Measurements from ENCODE around the genes LRRTM2, SLC23A1 and SPATA24.

GRCh38 chr5:138874713-138875182, 387 bp downstream of the LRRTM2 start:
- RRBS, 2 experiments: no CpG with 5 or more reads among the region's 7 CpGs

DNA sequence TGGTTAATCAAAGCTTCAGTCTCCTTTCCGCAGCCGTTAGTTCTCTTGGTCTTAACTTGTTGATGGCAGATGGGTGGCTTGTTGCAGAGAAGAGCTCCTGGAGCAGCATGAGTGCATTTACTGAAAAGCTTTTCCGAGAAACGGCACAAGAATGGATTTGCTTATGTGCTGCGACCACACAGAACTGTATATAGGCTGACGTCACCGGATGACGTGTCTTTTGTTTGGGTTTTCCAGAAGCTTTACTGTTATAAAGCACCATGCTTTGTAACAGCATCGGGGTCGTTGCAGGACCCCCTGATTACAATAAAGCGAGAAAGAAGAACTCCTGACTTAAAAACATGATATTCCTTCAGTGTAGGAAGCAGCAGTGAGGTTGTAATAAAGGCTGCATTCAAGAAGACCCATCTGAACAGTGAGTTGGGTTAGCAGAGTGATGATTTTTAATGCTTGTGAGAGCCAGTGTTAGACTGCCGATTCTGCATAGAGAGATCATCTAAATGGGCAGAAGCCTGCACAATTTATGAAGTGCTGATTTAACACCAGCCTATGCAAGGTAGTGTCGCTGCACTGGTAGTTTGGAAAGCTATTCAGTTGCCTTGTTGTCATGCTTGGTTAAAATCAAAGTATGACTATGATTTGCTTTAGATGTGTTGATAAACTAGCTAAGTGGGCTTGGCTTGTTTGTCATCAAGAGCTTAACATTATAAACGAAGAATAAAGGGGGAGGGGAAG, at the start of gene LRRTM2:
TSS of gene LRRTM2 (minus strand) at position 153 of the 735 bp plus-strand sequence.
- RRBS, 2 experiments: no CpG with 5 or more reads among the region's 14 CpGs

DNA sequence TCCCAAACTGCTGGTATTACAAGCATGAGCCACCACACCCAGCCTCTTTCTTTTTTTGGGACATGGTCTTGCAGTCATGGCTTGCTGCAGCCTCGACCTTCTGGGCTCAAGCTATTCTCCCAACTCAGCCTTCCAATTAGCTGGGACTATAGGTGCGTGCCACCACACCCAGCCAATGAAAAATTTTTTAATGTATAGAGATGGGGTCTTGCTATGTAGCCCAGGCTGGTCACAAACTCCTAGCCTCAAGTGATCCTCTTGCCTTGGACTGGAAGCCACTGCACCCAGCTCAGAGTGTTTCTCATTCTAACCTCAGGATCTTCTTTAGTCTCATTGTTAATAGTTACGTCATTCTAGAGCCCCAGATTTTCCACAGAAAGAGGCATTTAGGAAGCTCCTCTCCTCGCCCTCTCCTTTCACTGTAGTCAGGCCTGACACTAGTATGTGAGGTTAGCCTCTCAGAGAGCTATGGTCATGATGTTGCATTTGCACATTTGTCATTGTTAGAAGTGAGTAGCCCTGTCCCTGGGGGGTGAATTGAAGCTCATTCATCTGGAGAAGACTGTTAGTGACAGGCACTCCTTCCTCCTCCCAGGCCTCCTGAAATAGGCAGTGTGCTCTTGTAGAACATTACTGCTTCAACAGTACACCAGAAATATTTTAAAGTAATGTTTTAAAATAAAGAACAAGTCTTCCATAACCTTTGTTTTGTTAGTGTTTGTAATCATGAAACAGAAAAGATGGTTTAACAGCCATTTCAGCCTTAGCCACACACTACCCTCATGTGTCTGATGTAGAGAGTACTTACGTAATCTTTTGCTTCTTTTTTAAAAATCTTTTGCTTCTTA, 26.5 kb upstream of the LRRTM2 start:
- RRBS, 2 experiments: no CpG with 5 or more reads among the region's 5 CpGs

DNA sequence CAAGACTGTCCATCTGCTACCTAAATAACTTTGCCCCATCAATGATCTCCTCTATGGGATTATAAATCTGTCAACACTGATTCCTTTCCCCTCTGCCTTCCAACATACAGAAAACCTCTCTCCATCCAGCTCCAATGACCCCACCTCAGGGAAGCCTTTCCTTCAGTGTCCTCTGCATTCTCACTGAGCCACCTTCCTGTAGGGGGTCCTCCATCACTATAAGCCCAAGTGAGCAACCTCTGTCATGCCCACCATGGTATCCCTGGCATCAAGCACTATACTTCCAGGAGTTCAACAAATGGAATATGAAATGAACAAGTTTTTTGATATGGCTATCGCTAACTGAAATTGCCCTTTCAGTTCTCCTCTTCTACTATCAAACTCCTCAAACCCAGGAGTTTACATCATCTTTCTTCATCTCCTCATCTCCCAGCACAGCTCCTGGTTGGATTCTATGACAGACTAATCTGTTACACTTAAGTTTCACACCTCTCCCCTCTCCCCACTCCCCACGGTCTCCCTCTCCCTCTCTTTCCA, 86.8 kb downstream of the SIL1 start:
- RRBS, 2 experiments: no CpG with 5 or more reads among the region's 2 CpGs

- RRBS, 2 experiments: no CpG with 5 or more reads among the region's 2 CpGs
Observed at GRCh38 chr5:139141828-139142186, 56.4 kb downstream of the SIL1 start.

- RRBS, 2 experiments: no CpG with 5 or more reads among the region's 4 CpGs
Observed at GRCh38 chr5:139272469-139273050, 21.0 kb upstream of the MATR3 start.

GRCh38 chr5:139274406-139274773, 19.1 kb upstream of the MATR3 start:
- RRBS, 2 experiments: no CpG with 5 or more reads among the region's 12 CpGs

- RRBS, 2 experiments: no CpG with 5 or more reads among the region's 16 CpGs
Observed at GRCh38 chr5:139295527-139296211, 2.1 kb downstream of the MATR3 start.

- RRBS, 2 experiments: no CpG with 5 or more reads among the region's 9 CpGs
Observed at GRCh38 chr5:139383215-139383690, at the start of gene SLC23A1. Gene SLC23A1, minus strand, starts transcription at chr5:139383297.

GRCh38 chr5:139387357-139387919, 2.3 kb downstream of the MZB1 start:
- RRBS, 2 experiments: no CpG with 5 or more reads among the region's 7 CpGs

DNA sequence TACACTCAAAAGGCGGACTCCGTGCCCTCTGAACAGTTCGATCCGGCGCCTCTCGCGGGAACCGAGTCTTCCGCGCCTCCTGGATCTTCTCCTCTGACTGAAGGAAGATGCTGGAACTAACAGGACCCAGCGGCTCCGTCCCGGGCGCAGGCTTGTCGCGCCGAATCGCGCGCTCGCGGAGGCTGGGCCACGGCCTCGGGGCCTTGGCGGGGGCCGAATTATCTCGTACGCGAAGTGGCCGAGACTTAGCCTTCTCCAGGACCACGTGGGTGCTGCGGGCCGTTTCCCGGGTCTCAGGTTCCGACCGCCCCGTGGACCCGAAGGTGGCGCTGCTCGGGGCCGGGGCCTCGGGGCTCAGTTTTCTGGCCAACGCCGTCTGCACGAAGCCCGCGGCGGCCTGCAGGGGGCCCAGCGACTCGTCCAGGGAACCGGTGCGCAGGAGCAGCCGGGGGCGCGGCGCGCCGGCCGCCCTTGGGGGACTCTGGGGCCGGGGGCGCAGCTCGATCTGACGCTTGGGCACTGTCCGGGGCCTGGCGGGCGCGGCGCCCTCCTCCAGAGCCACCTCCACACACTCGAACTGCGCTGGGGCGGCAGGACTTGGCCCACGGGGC, 849 bp downstream of the PROB1 start:
- RRBS, 2 experiments: 5 to 13% methylated on average over 24 of the region's 72 CpGs

DNA sequence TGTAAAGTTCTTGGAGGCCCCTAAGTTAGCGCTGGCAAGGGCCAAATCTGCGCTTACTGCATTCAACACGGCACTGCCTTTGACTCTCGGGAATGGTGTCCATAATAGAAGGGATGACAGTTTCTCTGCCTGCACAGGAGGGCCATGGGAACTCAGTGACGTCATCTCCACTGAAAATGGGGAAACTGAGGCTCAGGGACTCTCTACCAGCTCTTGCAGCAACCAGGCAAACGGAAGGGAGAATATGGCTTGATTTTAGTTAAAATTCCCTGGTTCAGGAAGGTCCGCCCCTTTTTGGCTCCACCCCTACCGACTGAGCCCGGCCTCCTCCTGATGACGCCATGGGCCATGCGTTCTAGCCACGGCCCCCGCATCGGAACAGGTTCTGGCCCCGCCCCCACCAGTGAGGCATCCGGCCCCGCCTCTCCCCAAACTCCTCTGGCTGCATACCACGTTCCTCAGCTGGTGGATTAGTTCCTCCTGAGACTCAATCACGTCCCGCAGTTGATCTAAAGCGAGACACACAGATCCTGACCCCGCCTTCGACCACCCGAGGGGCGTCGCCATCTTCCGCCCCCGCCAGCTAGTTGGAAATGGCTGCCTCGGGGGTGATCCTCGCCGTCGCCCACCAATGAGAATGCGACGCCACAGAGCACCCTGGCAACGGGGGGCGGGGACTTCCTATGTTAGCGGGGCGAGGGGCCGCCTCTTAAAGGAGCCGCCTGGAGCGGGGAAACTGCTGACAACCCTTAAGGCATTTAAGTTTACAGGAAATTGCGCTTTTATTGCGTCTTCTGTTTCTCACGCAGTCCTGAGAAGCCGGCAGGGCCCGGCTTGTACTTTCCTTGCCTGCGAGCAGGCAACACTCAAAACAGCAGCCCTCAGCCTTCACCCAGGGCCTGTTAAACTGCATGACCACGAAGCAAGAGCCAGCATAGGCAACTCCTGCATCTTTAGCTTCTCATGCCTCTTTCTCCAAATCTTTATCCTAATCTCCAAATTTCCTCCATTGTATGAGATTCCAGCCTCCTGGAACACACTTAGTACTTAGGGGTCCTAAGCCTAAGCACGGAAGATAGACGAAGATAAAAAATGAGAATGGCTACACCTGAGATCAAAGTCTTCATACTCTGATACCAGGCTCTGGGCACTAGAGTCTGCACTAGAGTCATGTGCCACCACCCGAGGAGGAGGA, at the start of gene SPATA24:
TSS of gene SPATA24 (minus strand) at position 596 of the 1,195 bp plus-strand sequence.
- RRBS, 2 experiments: under 1 to 5% methylated on average over 5 of the region's 51 CpGs

DNA sequence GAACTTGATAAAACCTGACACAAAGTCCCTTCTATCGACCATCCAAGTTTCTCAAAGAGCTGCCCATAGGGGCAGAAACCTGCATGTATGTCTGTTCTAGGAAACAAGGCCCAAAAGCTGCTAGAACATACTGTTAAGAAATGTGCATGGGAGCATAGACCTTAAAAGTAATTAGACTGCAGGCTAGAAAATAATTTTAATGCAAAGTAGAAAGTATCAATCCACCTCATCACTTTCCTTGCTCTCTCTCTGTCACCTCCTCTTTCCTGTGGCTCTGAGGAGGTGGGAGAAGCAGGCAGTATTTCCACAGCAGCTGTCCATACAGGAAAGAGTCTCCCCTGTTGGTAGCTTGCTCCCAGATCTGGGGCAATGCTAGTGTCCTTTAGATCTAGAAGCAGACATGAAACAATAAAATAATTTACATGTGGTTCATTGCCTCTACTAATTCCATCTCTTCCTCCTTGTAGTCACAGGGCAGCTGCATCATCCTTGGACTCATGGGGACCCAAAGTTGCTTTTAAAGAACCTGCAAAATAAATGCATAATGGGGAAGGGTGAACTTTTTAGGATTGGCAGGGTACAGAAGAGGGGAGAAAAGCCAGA, 9.2 kb upstream of the DNAJC18 start:
- RRBS, 2 experiments: no CpG with 5 or more reads among the region's 1 CpG

- RRBS, 2 experiments: no CpG with 5 or more reads among the region's 18 CpGs
Observed at GRCh38 chr5:139472757-139474140, 2.4 kb downstream of the SMIM33 start.

- RRBS, 2 experiments: no CpG with 5 or more reads among the region's 6 CpGs
Observed at GRCh38 chr5:139502769-139503493, 20.4 kb upstream of the STING1 start.

GRCh38 chr5:139561637-139562560, 760 bp downstream of the UBE2D2 start:
- RRBS, 2 experiments: 1 to 2% methylated on average over 14 to 24 of the region's 60 CpGs

GRCh38 chr5:139573441-139573932, 12.3 kb downstream of the UBE2D2 start:
- RRBS, 2 experiments: no CpG with 5 or more reads among the region's 13 CpGs

DNA sequence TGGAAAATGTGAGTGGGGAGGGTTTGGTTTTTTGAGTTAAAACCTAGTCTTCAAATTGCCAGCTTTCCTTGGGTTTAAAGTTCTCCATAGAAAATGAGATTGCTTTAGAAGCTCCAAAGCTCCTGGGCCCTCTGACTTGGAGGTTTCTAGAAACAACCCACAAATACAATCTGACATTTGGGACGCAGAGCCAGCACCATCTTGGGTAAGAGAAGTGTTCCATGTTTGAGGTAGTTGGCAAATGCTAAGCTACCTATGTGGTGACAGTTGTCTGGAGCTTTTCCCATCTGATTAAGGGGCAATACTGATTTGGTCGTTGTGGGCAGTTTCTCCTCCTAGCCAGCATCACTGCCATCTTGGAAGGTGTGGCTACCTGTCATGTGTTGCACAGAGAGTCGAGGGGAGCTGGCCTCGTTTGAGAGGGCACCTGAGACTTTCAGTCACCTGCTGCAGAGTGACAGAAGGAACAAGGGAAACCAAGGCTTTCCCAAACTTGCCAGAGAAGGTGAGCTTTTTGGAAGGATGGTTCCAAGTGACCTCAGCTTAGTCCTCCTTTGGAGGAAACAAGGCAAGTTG, 15.8 kb upstream of the CXXC5 start:
- RRBS, 2 experiments: no CpG with 5 or more reads among the region's 4 CpGs

DNA sequence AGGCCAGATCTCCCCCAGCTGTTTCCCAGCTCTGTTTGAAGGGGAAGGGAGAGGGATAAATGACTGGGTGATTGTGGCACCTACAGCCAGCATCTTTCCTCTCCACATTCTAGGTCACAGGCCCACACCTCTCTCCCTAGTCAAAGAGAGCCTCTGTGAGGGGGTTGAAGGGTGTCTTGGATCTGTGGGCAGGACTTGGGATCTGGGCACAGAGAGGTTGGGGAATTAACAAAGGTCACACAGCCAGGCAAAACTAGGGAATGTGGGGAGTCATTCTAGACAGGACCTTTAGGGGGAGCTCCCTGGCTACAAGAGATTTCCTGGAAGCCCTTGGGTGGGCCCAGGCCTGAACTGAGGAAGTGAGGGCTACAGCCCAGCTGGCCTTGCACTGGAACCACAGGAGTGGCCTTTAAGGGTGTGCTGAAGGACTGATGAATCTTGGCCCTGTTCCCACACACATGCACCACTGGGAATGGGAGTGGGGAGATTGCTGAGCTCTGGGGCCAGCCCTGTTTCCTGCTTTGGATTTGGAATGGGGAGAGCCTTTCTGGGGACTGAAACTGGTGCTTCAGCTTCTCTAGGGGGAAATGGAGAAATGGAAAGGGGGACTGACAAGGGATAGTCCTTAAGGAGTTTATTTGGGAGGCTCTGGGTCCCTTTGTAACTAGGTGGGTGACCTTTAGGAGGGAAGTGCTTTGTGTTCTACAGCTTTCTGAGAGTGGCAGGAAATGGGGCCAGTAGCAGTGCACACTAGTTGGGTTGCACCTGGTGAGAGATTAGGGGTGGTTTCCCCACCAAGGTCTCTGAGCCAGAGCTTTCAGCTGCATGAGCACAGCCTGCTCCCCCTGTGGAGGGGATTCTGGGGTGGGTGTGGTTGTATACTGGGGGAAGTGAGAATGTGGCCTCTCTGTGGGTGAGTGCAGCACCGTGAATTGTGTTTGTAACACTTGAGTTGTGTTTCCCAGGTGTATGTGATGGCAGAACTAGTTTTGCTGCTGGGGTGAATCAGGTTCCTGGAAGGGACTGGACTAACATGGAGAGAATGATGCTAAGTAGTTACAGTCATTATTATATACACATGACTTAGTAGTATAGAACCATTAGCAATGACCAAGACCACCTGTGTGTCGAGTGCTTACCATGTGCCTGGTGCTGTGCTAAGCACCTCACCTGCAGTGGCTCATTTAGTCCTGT, 12.2 kb upstream of the CXXC5 start:
- RRBS, 2 experiments: no CpG with 5 or more reads among the region's 2 CpGs

GRCh38 chr5:139658875-139659676, 10.9 kb downstream of the CXXC5 start:
- RRBS, 2 experiments: no CpG with 5 or more reads among the region's 16 CpGs